Fibroblast of the aortic adventitia (primary cell): ENCODE measurements around a stretch of chr11.

DNA sequence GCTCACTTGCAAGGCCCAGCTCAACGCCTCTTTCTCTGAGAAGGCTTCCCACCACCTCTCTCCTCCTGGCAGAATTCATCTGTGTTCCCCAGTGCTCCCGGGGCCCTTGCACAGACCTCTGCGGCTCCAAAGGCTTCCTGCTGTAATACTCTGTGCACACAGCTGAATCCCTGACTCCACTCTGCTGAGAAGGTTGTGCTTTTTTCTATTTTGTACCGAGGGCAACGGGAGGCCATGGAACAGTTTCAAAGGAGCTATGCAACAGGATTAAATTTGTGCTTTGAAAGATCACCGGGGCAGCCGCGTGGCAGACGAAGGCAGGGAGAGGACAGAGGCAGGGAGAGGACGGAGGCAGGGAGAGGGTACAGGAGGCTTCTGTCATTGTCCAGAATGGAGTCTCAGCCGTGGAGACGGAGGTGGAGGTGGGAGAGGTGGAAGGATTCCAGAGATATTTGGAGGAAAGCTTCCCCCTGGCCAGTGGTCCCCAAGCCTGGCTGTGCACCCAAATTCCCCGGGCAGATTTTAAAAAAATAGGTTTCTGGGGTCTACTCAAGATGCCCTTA lies 49.3 kb upstream of the SYT7 start:
- CAGE, long polyA plus RNA, result no peak

GRCh38 chr11:61696508-61696976 lies 16.4 kb downstream of the DAGLA start:
- CAGE, long polyA plus RNA, result no peak

DNA sequence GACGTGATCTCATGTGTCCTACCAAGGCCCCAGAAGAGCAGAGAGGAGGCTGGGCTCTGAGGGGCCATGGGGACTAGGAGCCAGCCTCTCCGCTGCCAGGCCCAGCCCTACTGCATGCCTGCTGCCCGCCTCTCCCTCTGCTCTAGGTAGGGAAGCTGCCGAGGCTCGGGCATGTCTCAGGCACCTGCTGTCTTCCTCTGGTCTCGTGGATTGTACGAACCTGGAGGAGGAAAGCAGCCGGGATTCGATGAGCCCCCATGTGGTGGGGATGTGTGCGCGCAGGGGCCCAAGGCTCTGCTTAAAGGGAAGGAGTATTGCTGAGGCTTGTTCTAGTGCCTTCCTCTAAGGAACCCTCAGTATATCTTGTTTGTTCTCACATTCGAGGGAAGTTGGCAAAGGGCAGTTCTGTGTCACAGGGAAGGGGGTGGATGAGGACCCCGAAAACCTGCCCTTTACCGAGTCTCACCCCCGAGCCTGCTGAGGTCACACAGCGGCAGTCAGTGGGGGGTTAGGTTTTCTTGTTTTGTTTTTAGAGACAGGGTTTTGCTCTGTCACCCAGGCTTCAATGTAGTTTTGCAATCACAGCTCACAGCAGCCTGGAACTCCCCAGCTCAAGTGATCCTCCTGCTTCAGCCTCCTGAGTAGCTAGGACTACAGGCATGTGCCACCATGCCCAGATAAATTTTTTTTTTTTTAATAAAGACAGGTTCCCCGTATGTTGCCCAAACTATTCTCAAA lies 21.2 kb downstream of the DAGLA start:
- CAGE, long polyA plus RNA, result no peak

DNA sequence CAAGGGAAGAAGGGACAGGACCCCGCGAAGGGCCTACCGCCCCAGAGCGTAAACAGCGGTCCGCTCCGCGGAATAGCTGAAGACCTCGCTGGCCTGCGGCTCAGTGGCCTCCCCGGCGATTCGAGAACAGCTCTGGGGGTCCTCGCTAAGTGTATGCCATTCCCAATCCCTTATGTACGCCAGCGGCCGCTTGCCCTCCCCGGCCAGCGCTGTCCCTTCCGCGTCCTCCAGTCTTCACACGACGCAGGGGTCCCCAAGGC lies 1.1 kb downstream of the FADS1 start:
- CAGE, long polyA plus RNA, result no peak

GRCh38 chr11:61870912-61871759 lies 20.2 kb downstream of the FADS3 start:
- CAGE, long polyA plus RNA, result no peak

DNA sequence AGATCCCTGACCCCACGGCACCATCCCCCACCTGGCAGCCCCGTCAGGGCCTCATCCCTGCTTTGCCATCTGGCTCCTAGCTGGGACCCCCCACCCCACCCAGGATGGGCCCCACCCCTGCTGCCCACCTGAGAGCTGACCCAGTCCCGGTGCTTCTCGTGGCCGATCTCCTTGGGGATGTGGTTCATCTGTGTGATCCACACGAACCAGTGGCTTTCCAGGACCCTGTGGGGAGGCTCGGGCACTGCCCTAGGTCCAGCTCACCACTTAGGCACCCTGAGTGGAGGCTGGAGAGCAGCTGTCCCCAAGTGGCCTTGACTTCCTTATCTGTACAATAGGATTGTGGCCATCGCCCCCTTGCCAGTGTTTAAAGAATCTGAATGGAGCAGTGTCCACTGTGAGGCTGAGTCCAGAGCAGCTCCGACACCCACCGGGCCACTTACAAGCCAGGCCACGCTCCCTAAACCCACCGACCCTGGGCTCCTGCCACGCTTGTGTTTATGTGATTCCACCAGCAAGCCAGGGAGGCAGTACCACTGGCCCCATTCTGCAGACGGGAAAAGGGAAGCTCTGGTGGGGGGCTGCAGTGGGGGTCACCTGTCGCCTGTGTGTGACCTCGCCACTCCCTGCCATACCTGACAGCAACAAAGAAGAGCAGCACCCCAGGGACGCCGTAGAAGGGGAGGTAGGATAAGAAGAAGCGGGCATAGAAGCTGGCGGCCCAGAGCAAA lies 14.9 kb downstream of the FADS3 start:
- CAGE, long polyA plus RNA, result no peak

- CAGE, long polyA plus RNA, result no peak
Observed at GRCh38 chr11:61881282-61881597, 10.1 kb downstream of the FADS3 start.

- CAGE, long polyA plus RNA, result no peak
Observed at GRCh38 chr11:61912353-61913016, 4.9 kb downstream of the RAB3IL1 start.

DNA sequence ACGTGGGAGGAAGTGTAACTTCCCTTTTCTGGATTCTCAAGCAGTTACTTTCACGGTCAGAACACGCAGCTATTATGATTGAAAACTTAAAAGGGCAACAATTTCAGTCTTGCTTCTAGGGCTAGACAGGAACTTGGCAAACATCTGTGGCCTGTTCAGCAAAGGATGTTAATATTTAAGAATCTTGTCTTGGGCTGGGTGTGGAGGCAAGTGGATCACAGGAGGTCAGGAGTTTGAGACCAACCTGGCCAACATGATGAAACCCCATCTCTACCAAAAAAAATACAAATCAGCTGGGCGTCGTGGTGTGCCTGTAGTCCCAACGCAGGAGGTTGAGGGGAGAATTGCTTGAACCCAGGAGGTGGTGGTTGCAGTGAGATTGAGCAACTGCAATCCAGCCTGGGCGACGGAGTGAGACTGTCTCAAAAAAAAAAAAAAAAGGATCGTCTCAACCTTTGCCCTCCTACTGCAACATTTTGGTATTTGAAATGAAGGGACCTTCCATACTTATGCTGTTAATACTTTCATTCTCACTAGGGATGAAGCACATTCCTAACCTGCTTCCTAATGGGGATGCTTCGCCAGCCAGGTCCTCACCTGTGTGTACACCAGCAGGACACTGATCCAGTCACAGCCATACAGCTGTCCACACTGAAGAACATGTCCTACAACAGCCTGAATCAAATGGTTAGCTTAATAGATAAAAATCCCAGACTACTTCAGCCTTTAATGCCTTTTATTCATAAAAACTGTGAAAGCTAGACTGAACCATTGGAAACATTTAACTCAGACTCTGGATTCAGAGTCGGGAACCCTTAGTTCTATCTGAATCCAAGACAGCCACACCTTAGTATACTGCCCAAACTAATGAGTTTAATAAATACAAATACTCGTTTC lies 3.6 kb downstream of the FTH1 start:
- CAGE, long polyA plus RNA, result no peak

DNA sequence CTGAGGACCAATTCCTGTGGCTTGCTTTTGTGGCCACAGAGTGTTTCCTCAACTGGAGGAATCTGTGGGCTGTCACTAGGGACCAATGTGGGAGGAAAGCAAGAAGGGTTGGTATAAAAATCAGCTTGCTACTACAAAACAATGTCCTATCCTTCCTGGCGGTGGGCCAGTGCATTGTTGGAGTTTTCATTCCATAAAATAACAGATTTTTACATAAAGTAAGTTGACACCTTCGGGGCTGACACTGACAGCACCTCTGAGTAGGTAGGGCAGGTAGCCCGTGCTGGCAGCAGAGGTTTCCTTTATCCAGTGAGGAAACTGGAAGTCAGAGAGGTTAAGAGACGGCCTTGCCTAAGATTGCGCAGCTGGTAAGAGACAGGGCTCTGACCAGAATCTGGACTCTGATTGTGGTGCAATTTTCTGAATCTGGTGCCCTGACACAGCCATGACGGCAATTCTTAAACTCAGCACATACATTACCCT lies 8.6 kb upstream of the FTH1 start:
- CAGE, long polyA plus RNA, result no peak

DNA sequence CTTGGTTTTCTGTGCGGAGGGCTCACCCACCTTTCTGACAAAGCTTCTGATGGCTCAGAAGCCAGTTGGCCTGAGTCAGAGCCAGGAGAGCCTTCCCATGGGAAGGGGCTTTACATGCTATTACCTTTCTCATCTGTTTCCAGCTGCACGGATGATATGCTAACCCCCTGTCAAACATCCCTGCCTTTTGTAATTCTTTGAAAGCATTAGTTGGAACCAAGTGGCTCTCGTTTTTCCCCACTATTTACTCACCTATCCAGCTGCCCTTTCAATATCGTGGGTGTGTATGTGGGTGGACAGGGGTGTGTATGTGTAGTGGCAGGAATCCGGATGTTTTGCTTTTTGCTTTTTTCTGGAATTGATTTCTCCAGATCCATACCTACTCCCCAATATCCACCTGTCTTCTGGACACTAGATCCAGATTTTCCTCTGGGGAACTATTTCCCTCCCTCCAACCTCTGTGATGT lies 9.9 kb upstream of the FTH1 start:
- CAGE, long polyA plus RNA, result no peak

DNA sequence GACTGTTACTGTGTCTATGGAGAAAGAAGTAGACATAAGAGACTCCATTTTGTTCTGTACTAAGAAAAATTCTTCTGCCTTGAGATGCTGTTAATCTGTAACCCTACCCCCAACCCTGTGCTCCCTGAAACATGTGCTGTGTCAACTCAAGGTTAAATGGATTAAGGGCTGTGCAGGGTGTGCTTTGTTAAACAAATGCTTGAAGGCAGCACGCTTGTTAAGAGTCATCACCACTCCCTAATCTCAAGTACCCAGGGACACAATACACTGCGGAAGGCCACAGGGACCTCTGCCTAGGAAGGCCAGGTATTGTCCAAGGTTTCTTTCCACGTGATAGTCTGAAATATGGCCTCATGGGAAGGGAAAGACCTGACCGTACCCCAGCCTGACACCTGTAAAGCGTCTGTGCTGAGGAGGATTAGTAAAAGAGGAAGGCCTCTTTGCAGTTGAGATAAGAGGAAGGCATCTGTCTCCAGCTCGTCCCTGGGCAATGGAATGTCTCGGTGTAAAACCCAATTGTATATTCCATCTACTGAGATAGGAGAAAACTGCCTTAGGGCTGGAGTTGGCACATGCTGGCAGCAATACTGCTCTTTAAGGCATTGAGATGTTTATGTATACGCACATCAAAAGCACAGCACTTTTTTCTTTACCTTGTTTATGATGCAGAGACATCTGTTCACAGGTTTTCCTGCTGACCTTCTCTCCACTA lies 10.5 kb upstream of the ASRGL1 start:
- CAGE, long polyA plus RNA, result no peak

DNA sequence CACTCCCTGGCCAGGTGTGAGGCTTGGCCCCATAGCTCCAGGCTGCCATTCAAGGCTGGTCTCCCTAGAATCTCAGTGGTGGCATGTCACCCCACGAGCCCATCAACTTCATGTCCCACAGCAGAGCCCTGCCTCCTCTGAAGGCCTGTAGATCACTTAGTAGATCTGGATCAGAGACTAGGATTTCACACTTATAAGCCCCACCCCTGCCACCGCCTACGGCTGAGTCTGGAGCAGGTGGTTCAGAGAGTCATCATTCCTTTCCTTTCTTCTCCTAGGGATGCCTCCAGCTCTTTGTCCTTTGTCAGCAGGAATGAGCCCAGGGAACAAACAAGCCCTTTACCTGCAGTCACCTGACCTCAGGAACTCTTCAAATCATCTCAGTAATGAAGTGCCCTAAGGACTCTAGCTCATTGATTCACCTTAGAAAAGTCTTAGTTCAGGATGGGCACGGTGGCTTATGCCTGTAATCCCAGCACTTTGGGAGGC lies 37.8 kb downstream of the SCGB1A1 start:
- CAGE, long polyA plus RNA, result no peak

DNA sequence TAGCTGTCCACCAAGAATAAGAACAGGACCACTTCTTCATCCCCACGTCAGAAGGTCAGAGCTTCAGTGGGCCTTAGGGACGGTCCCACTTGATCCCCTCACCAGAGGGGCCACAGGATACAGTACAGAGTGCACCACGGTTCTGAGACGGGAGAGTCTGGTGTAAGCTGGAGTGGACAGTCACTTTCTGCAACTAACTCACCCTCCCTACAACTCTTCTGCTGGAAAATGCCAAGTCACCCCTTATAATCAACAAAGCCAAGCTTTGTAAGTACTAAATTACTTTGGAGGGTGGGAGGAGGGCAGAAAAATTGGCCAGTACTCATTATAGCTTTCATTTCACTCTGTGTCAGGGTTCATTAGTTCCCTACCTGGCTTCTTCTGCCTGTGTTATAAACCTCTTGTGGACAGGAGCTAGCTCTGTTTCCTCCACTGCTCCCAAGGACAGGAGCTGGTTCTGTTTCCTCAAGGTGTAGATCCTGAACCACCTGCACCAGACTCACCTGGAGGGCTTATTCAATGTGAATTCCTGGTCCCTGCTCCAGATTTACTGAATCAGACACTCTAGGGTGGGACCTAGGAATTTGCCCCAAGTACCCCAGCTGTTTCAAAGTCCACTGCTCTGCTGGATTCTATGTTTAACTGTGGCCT lies 39.6 kb downstream of the SCGB1A1 start:
- CAGE, long polyA plus RNA, result no peak

DNA sequence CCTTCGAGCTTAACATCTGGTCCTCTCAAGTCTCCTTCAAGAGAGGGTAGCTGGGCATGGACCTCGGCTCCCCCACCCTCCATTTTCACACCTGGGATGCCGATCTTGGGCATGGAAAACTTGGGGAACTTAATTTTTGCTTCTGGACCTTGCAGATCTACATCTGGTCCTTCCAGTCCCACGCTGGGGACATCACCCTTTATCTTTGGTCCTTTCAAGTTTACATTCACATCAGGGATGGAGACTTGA lies 28.1 kb downstream of the AHNAK start:
- CAGE, long polyA plus RNA, result no peak

- CAGE, long polyA plus RNA, result no peak
Observed at GRCh38 chr11:62527550-62528033, 19.0 kb downstream of the AHNAK start.

GRCh38 chr11:62542124-62542439 lies 4.5 kb downstream of the AHNAK start:
- CAGE, long polyA plus RNA, result no peak

DNA sequence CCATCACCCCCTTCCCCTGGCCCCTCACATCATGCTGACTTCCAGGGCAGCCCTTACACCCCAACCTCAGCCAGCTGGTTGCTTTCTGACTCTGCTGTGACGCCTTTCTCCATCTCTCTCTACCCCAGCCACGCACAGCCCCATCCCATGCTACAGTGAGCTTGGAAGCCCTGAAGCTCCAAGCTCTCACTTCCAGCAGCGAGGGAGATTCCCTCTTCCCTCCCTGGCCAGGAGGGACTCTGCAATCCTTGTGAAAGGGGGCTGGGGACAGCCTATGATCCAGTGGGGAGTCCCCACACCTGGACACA lies 4.2 kb downstream of the AHNAK start:
- CAGE, long polyA plus RNA, result no peak

GRCh38 chr11:62553765-62554498 lies 7.3 kb upstream of the AHNAK start:
- CAGE, long polyA plus RNA, result no peak

- CAGE, long polyA plus RNA, result no peak
Observed at GRCh38 chr11:62575115-62575471, 1.4 kb upstream of the EEF1G start.